Omental fat pad (tissue), 4 donors: Measurements from ENCODE around the genes HDGFL2, UHRF1 and MICOS13.

- PRO-cap = no peak
- RAMPAGE, long total RNA, 4 experiments = start-site peak on the plus strand in 2 of 4 experiments, at chr19:4472266-4472304 at its widest, 41 to 132 reads per replicate
Measured at GRCh38 chr19:4472205-4472433, at the start of gene HDGFL2. TSS of gene HDGFL2 (plus strand) at chr19:4472297.

- PRO-cap = no peak
- RAMPAGE, long total RNA, 4 experiments = no peak in any of the 4 experiments
Measured at GRCh38 chr19:4541397-4542021, 1.7 kb upstream of the LRG1 start.

- PRO-cap = no peak
- RAMPAGE, long total RNA, 4 experiments = no peak in any of the 4 experiments
Measured at GRCh38 chr19:4547058-4547716, 7.4 kb upstream of the LRG1 start.

- PRO-cap = no peak
- RAMPAGE, long total RNA, 4 experiments = no peak in any of the 4 experiments
Measured at GRCh38 chr19:4556491-4556835, 3.0 kb downstream of the SEMA6B start.

DNA sequence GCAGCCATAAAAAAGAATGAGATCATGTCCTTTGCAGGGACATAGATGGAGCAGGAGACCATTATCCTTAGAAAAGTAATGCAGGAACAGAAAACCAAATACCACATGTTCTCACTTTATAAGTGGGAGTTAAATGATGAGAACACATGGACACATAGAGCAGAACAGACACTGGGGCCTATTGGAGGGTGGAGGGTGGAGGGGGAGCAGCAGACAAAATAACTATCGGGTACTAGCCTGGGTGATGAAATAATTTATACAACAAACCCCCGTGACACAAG is 15.1 kb downstream of the DPP9 start:
- PRO-cap = no peak
- RAMPAGE, long total RNA, 4 experiments = no peak in any of the 4 experiments

DNA sequence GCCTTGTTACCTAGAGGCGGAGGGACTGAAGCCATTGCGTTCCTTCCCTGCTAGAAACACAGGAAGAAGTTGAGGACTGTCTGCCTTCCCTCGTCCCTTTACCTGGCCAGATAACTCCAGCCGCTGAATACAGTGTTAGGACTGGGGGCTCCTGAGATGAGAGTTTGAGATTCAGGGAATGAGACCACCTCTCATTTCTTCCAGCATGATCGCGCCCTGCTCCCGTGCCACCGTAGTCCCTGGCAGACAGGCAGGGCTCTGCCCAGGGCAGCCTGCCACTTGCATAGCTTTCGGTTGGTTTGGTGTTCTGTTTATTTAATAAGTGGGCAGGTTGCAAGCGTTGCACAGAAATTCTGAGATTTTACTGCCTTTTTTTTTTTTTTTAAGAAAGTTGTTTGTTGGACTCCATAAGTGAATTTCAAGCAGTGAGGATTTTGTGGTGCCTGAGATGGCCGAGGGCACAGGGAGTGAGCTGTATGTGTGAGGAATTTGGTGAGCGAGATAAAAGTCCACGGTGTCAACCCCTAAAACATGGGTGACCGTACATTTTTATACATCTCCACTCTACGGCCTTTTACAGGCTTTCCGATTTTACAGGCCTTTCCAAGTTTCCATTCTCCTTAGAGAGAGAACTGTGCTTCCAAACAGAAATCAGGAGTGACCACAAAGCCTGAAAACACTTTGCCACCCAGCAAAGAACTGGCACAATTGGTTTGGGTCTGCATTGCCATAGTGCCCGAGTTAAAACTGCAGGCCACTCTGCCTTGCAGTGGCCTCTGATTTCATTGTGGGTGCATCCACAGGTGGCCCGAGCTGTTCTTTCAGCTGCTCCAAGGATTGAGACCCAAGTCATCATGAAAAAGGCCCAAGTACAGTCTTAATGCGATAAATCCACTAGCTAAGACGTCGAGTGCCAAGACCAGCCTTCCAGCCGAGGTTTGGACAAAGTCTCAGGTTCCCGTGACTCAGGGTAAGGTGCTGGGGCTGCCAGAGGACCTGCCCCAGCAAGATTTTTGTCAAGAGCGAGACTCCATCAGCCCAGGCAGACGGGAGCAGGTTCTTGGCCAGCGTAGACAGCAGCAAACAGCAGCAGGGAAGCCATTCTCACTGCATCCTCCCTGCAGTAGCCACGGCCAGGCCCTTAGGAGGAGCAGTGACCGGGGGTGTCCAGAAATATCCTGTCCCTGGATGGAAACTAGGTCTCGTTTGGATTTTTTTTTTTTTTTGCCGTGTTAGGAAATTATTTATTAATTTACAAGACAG is 3.1 kb downstream of the FEM1A start:
- PRO-cap = no peak
- RAMPAGE, long total RNA, 4 experiments = no peak in any of the 4 experiments

DNA sequence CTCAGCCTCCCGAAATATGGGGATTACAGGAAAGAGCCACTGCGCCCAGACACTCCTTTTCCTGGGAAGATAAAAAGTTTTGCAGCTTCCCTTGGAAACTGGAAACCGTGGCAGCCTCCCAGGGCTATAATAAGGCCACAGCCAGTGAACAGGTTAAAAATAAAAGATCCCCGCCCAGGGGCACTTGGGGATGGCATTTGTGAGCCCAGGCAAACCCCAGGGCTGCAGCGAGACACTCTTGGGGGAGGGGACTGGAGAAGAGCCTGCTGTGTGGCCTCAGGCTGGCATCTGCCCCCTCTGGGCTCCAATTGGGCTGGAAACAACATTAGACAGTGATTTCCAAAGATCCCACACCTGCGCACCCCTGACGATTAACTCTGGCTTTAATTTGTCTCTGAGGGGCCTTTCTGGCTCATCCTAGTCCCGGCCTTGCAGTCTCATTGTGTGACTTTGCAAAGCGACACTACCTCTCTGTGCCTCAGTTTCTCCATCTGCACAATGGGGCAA is 11.2 kb downstream of the FEM1A start:
- PRO-cap = no peak
- RAMPAGE, long total RNA, 4 experiments = no peak in any of the 4 experiments

- PRO-cap = no peak
- RAMPAGE, long total RNA, 4 experiments = no peak in any of the 4 experiments
Measured at GRCh38 chr19:4908369-4909646, at the start of gene UHRF1. TSS of gene UHRF1 (plus strand) at chr19:4909501.

GRCh38 chr19:4976993-4977745 is 8.3 kb downstream of the KDM4B start:
- PRO-cap = no peak
- RAMPAGE, long total RNA, 4 experiments = start-site peak on the plus strand in 1 of 4 experiments, at chr19:4977173-4977793 at its widest, 9 reads per replicate

DNA sequence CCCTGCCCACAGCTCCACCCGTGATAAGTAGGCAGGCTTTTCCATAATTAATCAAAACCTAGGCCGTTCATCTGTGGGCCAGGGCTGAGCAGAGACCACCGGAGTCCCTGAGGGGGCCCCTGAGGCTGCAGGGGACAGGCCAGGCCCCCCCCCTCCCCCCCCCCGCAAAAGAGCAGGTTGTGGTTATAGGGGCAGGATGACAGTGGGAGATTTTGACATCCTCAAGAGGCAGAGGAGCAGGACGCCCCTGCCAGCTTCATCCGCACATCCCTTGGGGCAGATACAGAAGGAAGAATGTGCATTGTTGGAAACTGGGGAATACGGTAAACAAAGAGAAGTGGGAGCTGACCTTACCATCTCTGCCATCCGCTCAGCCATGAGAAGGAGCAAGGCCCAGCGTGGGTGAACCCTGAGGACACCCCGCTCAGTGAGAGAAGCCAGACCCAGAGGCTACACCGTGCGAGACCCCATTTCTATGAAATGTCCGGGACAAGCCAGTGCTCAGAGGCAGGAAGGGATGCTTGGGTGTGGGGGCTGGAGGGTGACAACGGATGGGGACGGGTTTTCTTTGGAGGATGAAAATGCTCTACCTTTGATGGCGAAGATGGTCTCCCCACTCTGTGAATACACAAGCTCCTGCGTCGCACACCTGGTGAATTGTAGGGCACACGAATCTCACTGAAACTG is 119.7 kb downstream of the KDM4B start:
- PRO-cap = no peak
- RAMPAGE, long total RNA, 4 experiments = no peak in any of the 4 experiments

GRCh38 chr19:5091920-5092425 is 123.1 kb downstream of the KDM4B start:
- PRO-cap = no peak
- RAMPAGE, long total RNA, 4 experiments = no peak in any of the 4 experiments

- PRO-cap = no peak
- RAMPAGE, long total RNA, 4 experiments = no peak in any of the 4 experiments
Measured at GRCh38 chr19:5188023-5188249, 152.7 kb downstream of the PTPRS start.

- PRO-cap = no peak
- RAMPAGE, long total RNA, 4 experiments = no peak in any of the 4 experiments
Measured at GRCh38 chr19:5290807-5291186, 49.8 kb downstream of the PTPRS start.

DNA sequence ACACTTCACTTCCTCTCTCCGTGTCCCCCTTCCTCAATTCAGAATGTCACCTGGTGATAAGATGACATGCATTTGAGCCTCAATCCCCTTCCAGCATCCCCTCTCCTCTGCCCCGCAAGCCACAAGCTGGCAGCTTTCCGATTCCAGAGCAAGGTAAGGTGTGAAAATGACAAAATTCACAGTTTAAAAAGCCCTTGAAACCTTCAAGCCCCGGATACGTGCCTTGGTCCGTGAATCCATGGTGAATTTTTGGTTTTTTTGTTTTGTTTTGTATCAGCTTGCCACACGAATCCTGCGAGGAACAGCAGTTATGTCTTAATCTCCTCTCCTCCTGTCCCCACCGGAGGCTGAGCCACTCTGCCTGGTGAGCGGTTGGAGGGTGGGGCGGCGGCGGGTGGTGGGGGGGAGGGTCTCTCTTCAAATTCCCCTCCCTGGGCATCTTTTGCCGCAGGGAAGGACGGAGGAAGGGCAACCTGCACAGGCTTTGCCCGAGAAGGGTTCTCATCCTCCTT is 4.1 kb downstream of the PTPRS start:
- PRO-cap = no peak
- RAMPAGE, long total RNA, 4 experiments = no peak in any of the 4 experiments

GRCh38 chr19:5583072-5583533 is 39.5 kb downstream of the SAFB2 start:
- PRO-cap = no peak
- RAMPAGE, long total RNA, 4 experiments = no peak in any of the 4 experiments

- PRO-cap = no peak
- RAMPAGE, long total RNA, 4 experiments = no peak in any of the 4 experiments
Measured at GRCh38 chr19:5610419-5610618, 12.3 kb downstream of the SAFB2 start.

DNA sequence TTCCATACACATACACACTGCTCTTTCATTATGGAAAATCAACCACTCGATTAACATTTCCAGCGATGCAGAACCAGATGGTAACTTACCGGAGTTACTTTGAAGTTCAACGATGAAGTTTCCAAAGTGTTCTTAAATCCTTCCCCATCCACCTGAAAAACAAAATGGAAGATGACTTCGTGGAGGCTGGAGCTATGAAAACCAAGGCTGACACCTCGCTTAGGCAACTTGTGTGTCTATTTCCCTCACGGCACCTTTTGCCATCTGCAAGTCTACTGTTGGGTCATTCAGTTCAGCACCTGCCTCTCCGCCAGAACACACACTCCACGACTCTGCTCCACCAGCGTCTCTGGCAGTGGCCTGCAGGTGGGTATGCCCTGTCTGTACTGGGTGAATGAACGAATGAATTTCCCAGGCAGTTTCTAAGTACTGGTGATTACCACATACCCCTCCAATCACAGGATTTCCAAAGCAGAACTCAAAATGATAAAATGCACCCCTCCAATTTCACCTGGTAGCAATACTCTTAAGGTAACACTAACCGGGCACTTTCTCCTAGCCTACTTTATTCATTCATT is 9.1 kb downstream of the SAFB2 start:
- PRO-cap = no peak
- RAMPAGE, long total RNA, 4 experiments = no peak in any of the 4 experiments

DNA sequence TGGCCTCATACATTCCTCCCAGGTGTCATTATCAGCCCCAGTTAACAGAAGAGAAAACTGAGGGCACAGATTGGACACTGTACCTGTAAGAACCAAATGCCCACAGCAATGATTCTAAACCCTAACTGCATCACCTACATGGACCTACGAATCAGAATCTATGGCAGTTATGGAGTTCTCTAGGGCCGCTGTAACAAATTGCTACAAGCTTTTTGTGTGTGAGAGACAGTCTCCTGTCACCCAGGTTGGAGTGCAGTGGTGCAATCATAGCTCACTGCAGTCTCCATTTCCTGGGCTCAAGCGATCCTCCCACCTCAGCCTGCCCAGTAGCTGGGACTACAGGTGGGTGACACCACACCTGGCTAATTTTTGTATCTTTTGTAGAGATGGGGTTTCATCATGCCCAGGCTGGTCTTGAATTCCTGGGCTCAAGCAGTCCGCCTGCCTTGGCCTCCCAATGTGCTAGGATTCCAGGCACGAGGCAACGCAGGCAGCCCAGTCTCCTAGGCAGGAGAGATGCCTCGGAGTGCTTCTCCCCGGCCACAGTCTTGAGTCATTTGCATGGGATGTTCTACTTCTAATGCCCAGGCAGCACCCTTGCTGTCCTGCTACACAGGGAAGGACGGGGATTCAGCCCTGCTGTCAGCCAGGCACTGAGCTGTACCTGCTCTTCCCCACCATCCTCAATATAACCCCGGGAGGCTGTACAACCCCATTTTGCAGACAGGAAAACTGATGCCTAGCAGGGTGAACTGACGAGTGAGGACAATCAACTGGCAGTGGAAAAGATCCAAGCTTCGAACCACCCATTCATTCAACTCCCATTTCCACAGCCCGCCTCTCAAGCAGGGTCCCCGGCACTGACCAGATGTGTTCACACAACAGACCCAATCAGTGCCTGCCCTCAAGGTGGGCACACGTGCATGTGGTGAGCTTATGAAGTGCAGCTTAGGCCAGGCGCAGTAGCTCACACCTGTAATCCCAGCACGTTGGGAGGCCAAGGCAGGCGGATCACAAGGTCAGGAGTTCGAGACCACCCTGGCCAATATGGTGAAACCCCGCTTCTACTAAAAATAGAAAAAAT is 8.6 kb downstream of the MICOS13 start:
- PRO-cap = no peak
- RAMPAGE, long total RNA, 4 experiments = no peak in any of the 4 experiments

- PRO-cap = no peak
- RAMPAGE, long total RNA, 4 experiments = start-site peak on the minus strand in 4 of 4 experiments, at chr19:5680499-5680548 at its widest, 332 to 724 reads per replicate
Measured at GRCh38 chr19:5680047-5680727, at the start of gene MICOS13. TSS of gene MICOS13 (minus strand) at chr19:5680516.

- PRO-cap = no peak
- RAMPAGE, long total RNA, 4 experiments = no peak in any of the 4 experiments
Measured at GRCh38 chr19:5693453-5693731, 3.3 kb downstream of the RPL36 start.